Tibial nerve (tissue), 3 donors: ENCODE measurements around the gene HPF1.

- PRO-cap = no peak
- RAMPAGE, long total RNA, 3 experiments = no peak in any of the 3 experiments
Measured at GRCh38 chr4:168662408-168663014, 165.7 kb downstream of the PALLD start.

DNA sequence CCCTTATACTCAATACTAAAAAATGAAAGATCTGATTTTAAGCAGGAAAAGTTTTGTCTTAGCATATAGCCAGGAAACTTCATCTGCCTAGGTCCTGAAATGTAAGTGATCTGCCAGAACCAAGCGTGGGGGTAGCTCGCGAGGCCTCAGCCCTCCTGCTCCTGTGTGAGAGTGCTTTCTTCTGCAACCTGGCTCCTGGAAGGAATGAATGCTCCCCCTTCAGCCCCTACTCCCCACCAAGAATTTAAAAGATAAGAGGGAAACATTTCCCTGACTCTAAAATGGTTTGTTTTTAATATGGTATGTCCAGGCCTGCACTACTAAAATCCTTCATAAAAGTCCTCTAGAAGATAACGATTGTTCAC lies 160.0 kb downstream of the CBR4 start:
- PRO-cap = no peak
- RAMPAGE, long total RNA, 3 experiments = no peak in any of the 3 experiments

DNA sequence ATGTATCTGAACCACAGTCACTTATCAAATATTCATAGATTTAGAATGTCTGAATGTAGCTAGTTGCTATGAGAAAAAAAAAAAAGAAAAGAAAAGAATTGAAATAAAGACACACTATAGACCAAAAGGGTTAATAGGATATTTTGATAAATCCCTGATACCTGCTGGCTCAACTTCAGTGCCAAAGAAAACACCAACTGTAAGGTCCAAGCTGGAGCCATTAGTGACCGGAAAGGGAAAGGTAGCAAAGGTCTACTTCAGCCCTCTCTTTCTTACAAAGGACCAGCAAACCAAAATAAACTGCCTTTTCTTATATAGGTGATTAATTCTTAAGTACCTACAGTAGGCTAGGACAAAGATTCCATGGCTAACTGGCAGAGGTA lies 9.8 kb downstream of the CBR4 start:
- PRO-cap = no peak
- RAMPAGE, long total RNA, 3 experiments = no peak in any of the 3 experiments

DNA sequence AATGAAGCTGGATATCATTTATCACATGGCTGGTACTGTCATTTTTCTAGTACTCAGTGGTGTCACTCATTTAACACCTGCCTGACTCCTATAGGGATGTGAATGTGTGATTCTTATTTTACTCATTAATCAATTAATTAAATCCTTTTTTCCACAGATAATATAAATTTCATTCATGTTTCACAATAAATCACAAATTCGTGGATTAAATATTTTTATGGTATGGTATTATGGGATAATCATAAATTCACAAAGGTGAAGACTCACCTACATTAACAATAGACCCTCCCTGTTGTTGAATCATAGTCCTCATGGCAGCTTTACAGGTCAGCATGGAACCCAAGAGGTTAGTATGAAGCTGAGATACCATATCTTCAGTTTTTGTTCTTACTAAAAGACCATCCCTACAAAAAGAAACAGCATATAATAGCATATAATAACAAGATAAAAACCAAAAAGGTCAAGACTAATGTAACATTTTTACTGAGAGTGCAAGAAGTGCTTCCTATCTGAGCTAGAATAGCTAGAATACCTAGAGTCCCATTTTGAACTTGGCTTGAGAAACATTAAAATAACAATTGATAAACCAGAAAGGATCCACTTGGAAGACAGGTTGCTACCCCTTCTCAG lies 3.5 kb downstream of the CBR4 start:
- PRO-cap = no peak
- RAMPAGE, long total RNA, 3 experiments = no peak in any of the 3 experiments

- PRO-cap = no peak
- RAMPAGE, long total RNA, 3 experiments = no peak in any of the 3 experiments
Measured at GRCh38 chr4:169220770-169221460, 49.8 kb downstream of the SH3RF1 start.

GRCh38 chr4:169225338-169226008 lies 45.3 kb downstream of the SH3RF1 start:
- PRO-cap = no peak
- RAMPAGE, long total RNA, 3 experiments = no peak in any of the 3 experiments

DNA sequence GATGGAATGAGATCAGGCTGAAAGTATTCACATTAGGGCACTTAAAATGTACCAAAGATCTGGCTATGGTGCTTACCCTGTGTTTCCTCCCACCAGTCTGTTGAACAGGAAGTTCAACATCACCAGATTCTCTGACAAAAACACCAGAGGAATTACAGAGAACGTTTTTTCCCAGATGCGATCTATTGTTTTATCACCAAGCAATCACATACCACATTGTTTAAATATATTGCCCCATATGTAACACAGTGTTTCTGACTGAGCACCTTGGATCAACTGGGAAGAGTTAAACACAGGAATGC lies 2.0 kb upstream of the CLCN3 start:
- PRO-cap = no peak
- RAMPAGE, long total RNA, 3 experiments = no peak in any of the 3 experiments

GRCh38 chr4:169650347-169651060 lies 30.1 kb downstream of the CLCN3 start:
- PRO-cap = no peak
- RAMPAGE, long total RNA, 3 experiments = no peak in any of the 3 experiments

DNA sequence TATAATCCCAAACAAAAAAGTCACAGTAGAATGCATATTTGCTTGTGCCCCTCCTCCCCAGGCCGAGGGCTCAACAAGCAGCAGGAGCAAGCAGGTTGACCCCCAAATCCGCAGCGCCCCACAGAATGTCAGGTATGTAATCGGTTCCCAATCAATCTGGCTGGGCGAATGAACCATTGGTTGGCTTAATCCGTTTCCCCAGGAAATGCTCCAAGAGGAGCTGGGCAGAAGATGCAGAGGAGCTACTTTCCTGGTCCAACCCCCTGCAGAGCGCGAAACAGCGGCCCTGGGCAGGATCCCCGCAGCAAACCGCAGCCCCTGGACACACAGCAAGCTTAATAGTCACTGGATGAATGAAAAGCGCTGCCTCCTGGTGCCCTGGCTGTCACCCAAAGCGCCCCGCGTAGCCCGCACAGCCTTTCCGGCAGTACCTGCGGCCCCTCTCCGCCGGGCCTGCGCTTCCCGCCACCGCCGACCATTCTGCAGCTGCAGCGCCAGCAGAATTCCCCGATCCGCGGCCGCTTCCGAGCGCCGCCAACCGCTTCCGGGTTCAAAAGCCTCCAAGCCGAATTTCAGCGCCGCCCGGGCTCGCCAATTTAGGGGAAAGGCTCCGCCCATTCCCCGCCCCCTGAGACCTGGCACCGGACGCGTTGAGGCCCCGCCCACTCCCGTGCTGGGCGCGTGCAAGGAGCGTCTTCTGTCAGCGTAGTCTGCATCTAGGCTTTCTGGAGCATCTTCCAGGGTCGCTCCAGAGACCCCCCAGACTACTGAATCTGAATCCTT lies at the start of gene HPF1:
Gene HPF1, minus strand, starts transcription at position 546 of the 783 bp plus-strand sequence.
- PRO-cap = bidirectional peak, plus-strand start at position 665 of the sequence, minus-strand start at position 546 of the sequence
- RAMPAGE, long total RNA, 3 experiments = start-site peak on the minus strand in 3 of 3 experiments, centred at positions 493 to 511 of the sequence, 120 to 181 reads per replicate

DNA sequence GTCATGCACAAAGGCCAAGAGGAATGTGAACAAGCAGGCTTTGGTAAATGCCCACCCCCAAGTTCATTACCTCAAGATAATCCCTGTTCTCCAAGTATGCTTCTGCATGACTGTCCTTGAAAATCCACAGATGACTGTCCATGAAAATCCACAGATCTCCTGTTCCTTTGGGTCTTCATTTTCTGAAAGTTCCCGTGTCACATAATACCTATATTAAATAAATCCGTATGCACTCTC lies 83.6 kb downstream of the MFAP3L start:
- PRO-cap = no peak
- RAMPAGE, long total RNA, 3 experiments = no peak in any of the 3 experiments

DNA sequence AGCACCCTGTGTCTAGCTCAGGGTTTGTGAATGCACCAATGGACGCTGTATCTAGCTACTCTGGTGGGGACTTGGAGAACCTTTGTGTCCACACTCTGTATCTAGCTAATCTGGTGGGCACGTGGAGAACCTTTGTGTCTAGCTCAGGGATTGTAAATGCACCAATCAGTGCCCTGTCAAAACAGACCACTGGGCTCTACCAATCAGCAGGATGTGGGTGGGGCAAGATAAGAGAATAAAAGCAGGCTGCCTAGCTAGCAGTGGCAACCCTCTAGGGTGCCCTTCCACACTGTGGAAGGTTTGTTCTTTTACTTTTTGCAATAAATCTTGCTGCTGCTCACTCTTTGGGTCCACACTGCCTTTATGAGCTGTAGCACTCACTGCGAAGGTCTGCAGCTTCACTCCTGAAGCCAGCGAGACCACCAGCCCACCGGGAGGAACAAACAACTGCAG lies 514.3 kb upstream of the GALNTL6 start:
- PRO-cap = no peak
- RAMPAGE, long total RNA, 3 experiments = no peak in any of the 3 experiments

GRCh38 chr4:171812323-171813148 lies 668 bp upstream of the GALNTL6 start:
- PRO-cap = no peak
- RAMPAGE, long total RNA, 3 experiments = no peak in any of the 3 experiments

GRCh38 chr4:172963613-172964006 lies 205.0 kb upstream of the GALNT7 start:
- PRO-cap = no peak
- RAMPAGE, long total RNA, 3 experiments = no peak in any of the 3 experiments

- PRO-cap = no peak
- RAMPAGE, long total RNA, 3 experiments = no peak in any of the 3 experiments
Measured at GRCh38 chr4:173170356-173170607, 1.7 kb downstream of the GALNT7 start.

GRCh38 chr4:173177208-173177776 lies 8.7 kb downstream of the GALNT7 start:
- PRO-cap = no peak
- RAMPAGE, long total RNA, 3 experiments = no peak in any of the 3 experiments

- PRO-cap = no peak
- RAMPAGE, long total RNA, 3 experiments = no peak in any of the 3 experiments
Measured at GRCh38 chr4:173507788-173508887, 21.9 kb downstream of the HAND2 start.

DNA sequence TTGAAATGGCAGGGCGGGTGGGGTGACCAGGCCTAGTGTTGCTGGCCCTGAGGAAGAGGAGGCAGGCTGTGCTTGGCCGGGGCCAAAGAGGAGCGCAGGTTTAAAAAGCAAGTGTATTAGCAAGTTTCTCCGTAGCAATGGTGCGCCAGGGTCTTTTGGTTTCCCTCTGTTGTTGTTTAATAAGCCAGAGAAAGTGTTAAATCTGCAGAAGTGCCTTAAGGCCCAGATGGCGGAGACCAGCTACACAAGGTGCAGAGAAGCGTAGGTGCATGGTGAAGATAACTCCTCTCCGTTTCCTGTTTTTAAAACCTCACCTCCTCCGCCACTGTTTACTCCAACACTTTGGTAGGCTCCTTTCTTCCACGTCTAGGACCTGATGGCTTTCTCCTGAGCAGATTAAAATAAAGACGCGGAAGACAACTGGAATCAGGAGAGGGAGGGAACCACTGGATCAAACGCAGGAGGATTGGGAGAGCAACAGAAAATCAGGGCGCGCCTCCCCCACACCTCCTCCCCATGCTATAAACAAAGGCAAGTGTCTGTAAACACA lies 5.3 kb downstream of the HAND2 start:
- PRO-cap = no peak
- RAMPAGE, long total RNA, 3 experiments = no peak in any of the 3 experiments

GRCh38 chr4:176001883-176002785 lies 63.5 kb upstream of the WDR17 start:
- PRO-cap = unidirectional peak, minus-strand start at chr4:176002420
- RAMPAGE, long total RNA, 3 experiments = start-site peak on the minus strand in 3 of 3 experiments, at chr4:176002333-176002423 at its widest, 27 to 143 reads per replicate

DNA sequence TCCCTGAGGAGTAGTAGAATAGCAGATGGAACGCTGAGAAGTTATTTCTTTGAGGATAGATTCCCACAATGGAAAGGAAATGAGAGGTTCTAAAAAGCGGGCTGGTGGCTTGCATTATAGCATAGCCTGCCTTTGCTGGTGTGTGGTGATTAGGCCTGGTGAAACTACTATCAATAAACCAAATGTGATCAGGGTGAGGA lies 23.4 kb upstream of the SPCS3 start:
- PRO-cap = no peak
- RAMPAGE, long total RNA, 3 experiments = no peak in any of the 3 experiments

- PRO-cap = no peak
- RAMPAGE, long total RNA, 3 experiments = no peak in any of the 3 experiments
Measured at GRCh38 chr4:176329727-176330673, 10.2 kb downstream of the SPCS3 start.